ENCODE measurements around the genes PSMD9 and ZCCHC8.

GRCh38 chr12:121776856-121777136, 16.7 kb downstream of the RHOF start:
- PRO-cap = no peak

DNA sequence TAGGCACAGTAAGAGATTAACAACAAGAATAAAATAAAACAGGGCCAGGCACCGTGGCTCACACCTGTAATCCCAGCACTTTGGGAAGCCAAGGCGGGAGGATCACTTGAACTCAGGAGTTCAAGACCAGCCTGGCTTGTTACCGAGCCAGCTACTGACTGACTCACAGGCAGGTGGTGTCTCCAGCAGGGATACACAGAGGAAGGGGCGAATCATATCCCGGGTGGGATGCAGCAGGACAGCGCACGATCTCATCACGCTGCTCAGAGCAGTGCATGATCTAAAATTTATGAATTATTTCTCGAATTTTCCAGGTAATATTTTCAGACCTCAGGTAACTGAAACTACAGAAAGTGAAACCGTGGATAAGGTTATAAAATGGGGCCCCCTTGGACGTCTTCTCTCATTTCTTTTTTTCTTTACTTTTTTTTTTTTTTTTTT, 8.5 kb downstream of the RHOF start:
- PRO-cap = no peak

DNA sequence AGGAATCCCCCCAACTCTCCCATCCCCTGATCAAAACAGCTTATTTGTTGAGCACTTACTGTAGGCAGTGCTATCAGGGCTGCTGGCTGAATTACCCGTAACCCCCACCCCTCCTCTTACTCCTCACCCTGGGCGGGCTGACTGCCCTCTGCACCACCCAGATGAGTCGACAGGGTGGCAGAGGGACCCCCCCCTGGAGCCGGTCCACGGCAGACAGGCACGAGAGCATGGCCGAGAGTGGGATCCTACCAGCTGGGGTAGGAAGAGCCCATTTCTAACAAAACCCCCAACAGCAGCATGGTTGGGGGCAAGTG, 1.1 kb upstream of the RHOF start:
- PRO-cap = no peak

DNA sequence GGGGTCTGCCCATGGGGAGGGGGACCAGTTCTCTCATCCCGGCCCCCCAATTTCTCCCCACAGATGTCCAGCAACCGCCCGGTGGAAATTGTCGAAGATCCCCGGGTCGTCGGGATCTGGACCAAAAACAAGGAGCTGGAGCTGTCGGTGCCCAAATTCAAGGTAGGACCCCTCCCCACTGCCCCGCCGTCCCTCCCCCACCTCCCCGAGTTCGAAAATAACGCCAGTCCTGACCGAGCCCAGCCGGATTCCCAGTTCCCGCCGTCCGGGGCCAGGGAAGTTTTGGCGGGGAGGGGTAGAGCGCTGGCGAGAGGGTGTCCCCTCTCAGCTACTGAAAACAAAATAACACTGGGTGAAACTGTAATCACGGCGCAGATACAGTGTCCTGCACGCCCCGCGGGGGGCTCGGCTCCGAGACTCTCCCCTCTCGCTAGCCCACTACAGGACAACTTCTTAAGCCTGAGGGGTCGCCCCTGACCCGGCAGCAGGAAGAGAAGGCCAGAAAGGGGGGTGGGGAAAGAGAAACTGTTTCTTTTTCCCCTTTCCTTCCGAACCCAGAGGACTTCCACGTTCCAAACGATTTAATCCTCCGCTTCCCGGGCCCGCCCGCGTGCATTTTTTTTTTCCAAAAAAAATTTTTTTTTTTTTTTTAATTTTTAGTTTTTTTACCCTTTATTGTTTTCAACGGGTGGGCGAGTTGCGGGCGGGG, 1.4 kb downstream of the SETD1B start:
- PRO-cap = unidirectional peak, minus-strand start at position 339 of the sequence

DNA sequence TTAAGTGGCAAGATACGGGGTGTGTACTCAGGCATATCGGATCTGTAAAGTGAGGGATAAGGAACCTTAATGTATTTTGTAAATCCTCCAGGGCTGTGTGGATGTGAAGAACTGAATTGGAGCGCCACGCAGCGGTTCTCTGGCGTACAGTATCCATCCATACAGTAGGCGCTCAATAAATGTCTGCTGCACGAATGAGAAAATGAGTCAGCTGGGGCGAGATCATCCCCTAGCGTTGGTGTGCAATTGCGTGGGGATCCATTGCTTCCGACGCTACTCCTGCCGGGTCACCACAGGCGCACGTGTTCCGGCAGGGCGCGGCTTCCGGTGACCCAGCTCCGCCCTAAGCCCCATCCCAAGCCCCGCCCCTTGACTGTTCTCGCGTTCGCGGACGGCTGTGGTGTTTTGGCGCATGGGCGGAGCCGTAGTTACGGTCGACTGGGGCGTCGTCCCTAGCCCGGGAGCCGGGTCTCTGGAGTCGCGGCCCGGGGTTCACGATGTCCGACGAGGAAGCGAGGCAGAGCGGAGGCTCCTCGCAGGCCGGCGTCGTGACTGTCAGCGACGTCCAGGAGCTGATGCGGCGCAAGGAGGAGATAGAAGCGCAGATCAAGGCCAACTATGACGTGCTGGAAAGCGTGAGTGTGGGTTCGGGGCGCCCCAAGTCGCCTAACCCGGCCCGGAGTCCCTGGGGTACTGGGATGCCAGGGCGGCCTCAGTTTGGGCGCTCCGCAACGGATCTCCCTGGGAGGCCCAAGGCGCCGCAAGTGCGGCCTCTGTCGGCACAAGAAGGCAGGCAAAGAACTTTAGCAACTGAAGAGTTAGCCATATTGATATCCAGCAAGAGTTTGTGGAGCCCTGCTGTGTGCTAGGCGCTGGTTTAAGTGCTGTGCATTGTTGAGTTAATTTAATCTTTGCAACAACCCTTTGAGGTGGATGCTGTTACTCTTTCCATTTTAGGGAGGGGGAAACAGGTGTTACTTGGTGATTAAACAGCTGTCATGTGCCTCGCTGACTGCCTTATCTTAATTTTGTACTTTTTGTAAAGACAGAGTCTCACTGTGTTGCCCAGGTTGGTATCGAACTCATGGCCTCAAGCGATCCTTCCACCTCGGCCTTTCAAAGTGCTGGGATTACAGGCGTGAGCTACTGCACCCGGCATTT, at the start of gene PSMD9:
TSS of gene PSMD9 (plus strand) at position 431 of the 1,161 bp plus-strand sequence.
- PRO-cap = bidirectional peak, plus-strand start at position 431 of the sequence, minus-strand start at position 275 of the sequence

- PRO-cap = no peak
These were observed 2.2 kb upstream of the CFAP251 start for GRCh38 chr12:121915962-121916726.

DNA sequence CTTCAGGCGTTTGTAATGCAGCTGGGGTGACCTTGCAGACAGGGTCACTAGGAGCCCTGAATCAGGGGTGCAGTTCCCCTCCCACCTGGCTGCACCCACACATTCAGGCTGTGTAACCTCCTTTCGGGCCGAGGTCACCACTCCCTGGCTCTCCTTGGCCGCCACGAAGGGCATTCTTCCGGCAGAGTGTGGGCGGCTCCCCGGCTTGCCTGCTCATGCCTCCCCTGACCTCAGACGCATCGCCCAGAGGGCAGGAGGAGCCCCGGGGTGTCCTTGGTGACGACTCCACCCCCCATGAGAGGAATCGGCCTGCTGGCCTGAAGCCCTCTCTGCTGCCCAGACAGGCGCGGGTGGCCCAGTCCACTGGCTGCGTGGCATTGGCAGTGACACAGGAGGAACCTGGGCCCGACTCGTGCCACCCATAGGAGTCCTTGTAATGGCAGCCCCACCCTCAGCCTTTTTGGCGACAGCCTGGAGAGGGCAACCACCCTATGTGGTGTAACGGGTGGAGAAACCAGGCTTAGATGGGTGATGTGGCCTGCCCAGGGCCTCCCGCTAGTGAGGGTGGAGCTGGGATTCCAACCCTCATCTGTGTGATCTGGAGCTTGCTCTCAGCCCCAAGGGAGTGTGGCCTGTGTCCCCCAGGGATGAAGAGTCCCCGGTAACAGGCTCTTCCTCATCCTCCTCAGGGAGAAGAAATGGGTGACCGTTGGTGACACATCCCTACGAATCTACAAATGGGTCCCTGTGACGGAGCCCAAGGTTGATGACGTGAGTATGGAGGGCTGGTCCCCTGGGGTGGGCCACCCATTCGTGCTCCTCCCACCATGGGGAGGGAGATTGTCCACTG, 8.6 kb downstream of the BCL7A start:
- PRO-cap = no peak

GRCh38 chr12:122077899-122078648, 482 bp upstream of the MLXIP start:
- PRO-cap = bidirectional peak, plus-strand start at chr12:122078756, minus-strand start at chr12:122078527

DNA sequence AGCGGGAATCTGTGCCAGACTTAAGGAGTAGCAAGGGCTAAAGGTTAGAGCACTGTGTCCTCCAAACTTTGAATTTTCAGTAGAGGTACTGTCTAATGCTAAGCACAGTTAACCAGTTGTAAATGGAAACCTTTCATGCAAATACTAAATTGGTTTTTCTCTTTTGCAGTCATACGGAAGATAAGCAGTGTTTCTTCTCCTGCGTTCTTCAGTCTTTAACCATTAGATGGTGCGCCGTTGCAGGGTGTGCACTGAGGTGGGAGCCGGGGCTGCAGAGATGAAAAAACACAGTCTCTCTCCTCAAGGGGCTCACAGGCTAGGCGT, 5.1 kb downstream of the MLXIP start:
- PRO-cap = no peak

DNA sequence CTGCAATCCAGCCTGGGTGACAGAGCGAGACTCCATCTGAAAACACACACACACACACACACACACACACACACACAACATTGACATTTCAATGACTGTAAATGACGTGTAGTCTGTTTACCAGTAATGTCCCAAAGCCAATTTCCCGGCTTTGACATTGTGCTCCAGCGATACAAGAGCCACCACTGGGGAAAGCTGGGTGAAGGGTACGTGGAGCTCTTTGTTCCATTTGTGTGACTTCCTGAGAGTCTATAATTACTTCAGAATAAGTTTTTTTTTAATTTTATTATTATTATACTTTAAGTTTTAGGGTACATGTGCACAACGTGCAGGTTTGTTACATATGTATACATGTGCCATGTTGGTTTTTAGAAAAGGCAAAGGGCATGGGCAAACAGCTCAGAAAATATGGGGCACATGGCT, 37.5 kb downstream of the MLXIP start:
- PRO-cap = no peak

DNA sequence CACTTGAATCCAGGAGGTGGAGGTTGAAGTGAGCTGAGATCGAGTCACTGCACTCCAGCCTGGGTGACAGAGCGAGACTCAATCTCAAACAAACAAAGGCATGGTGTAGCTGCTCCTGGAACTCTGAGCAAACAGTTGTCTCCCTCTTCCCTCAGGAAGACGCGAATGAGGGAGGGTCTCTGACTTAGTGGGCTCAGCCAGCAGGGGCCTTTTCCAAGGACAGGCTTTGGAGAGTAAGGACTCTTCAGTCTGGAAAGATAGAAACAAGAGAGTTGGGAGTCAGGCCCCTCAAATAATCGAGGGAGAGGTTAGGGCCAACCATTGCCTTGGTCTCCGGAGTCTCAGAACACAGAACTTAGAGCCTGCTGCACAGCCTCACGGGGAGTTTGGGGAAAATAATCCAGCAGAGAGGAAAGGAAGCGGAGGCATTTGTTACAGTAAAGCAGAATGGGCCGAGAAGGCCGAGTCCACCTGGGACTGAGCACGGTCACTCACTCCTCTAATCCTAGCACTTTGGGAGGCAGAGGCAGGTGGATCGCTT, 37.4 kb downstream of the IL31 start:
- PRO-cap = no peak

DNA sequence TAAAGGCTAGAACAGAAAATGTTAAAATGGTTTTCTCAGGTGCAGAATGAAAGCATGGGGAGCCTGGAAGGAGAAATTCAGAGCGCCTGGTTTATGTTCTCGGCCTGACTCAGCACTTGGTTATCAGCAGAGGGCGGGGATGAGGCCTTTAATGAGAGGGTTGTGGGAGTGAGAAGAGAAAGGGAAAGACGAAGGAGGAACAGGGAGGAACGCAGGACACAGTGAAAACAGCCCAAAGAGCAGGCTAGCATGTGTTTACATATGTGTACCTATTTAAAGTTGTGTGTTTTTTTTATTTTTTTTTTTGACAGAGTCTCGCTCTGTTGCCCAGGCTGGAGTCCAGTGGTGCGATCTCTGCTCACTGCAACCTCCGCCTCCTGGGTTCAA, 13.5 kb upstream of the VPS33A start:
- PRO-cap = no peak

DNA sequence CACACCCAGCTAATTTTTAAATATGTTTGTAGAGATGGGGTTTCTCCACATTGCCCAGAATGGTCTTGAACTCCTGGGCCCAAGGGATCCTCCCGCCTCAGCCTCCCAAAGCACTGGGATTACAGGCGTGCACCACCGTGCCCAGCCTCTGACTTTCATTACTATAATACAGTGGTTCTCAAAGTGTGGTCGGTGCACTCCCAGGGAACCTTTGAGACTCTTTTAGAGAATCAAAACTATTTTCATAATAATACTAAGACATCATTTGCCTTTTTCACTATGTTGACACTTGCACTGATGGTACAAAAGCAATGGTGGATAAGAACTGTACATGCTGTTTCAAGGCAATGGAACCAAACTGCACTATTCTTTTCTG, 35.4 kb downstream of the CLIP1 start:
- PRO-cap = no peak

DNA sequence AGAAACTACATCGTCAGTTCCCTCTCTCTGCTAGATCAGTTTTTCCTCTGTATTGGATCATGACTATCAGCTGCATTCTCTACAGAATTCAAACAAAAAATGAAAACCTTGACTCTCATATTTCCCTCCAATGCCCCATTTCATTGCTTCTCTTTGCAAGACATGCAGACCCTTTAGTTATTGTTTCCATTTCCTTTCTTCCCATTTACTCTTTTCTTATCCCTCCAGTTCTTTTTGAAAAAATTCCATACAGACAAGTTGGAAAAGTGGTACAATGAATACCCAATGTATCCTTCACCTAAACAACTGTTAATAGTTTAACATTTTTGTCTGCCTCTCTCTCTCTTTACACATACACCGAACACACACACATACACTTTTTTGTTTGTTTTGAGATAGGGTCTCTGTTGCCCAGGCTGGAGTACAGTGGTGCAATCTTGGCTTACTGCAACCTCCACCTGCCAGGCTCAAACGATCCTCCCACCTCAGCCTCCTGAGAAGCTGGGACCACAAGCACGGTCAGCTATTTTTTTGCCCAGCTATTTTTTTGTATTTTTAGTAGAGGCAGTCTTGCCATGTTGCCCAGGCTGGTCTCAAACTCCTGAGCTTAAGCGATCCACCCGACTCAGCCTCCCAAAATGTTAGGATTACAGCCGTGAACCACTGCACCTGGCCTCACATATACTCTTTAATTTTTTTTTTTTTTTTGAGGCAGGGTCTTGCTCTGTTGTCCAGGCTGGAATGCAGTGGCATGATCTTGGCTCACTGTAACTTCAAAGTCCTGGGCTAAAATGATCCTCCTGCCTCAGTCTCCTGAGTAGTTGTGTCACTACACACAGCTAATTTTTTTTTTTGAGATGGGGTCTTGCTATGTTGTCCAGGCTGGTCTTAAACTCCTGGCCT, 16.8 kb downstream of the ZCCHC8 start:
- PRO-cap = no peak

GRCh38 chr12:122500019-122501031, at the start of gene ZCCHC8:
TSS of gene ZCCHC8 (minus strand) at chr12:122500932.
- PRO-cap = bidirectional peak, plus-strand start at chr12:122500512, minus-strand start at chr12:122500484; bidirectional peak, plus-strand start at chr12:122501144, minus-strand start at chr12:122500932

GRCh38 chr12:122813252-122813796, 21.9 kb upstream of the HIP1R start:
- PRO-cap = no peak

DNA sequence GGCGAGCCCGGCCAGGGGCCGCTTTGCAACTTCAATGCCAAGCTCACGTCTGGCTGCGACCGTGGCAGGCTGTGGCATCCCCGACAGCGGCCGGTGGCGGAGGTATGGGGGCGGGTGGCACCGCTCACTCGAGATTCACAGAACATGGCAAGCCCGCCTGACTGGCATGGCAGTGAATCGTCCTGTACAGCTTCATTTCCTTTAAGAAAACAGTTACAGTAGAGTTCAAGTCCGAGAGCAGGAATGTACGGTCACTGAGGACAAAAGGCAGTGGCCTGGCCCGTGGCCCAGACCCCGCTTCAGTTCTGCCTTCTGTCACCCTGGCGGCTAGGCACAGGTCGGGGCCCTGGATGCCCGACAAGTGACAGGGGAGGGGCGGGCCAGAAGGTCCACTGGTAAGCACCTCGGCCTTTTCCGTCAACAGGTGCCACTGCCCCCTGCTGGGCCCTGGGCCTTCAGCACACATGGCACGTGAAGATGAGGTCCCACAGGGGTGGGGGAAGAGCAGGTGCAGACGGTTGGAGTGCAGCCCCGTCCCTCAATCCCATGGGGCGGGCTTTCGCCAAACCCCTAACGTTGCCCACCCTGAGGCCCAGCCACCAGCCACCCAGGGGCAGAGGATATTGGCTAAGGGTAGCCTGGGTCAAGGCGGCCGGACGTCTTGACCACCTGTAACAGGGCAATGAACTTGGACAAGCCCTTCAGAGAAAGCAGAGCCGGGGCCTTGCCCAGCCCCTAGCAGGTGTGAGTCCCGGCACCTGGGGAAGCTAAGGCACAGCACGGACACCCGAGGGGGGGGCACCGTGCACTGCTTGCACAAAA, 30.3 kb downstream of the VPS37B start:
- PRO-cap = no peak

DNA sequence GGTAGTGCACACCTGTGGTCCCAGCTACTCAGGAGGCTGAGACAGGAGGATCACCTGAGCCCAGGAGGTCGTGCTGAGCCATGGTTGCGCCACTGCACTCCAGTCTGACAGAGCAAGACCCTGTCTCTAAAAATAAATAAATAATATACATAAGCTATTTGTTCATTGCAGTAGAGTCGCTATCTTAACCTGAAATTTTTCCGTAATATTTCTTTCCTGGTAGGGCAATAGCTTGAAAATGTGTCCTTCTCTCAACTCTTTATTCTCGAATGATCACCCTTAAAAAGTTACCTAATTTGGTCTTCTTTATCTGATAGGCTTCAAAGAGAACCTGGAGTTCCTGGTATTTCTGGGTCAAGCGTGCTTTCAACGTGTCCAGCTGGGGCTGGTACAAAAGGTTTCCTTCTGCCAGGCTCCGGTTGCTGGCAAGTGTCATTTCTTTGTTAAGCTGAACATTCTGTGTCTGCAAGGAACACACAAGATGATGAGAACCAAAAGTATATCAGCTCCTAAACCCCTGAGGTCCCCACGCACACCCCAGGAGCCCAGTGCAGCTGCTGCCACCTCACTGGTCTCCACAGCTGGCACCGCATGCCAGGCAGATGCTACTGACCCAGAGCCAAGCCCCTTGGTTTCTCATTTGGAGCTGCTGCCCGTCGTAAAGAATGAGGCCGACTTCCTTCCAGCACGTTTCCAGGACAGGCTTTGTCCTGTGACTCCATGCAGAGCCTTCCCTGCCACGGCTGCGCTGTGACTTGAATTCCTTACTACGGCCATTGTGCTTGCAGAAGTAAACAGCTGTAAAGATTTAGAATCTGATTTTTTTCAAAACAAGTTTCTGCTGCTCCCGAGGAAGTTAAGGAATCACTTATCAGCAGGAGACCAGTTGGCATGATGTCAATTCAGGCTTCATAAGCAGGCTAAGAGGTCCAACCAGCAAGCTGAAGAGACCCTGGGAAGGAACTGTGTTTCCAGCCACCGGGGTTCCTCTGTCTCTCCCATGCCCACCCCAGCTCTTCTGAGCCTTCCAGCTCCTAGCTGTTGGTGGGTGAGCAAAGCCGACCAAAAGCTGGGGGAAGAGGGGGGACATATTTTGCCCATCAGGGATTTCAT, 25.0 kb downstream of the VPS37B start:
- PRO-cap = no peak

- PRO-cap = no peak
These were observed 3.6 kb downstream of the VPS37B start for GRCh38 chr12:122892239-122892787.

GRCh38 chr12:122895015-122895277, 978 bp downstream of the VPS37B start:
- PRO-cap = no peak

Data from bronchus (tissue), 1 donor.